Metastatic Breast Carcinoma in the Brain (tissue), 10 donors: ENCODE measurements around the genes SNX8 and CHST12.

GRCh38 chr7:967265-967934, 7.9 kb downstream of the COX19 start:
- PRO-cap, 10 experiments = no peak in any of the 10 experiments

GRCh38 chr7:1029645-1030247, 14.6 kb upstream of the GPR146 start:
- PRO-cap, 10 experiments = no peak in any of the 10 experiments

- PRO-cap, 10 experiments = no peak in any of the 10 experiments
Measured at GRCh38 chr7:1081837-1082363, 6.0 kb upstream of the GPER1 start.

- PRO-cap, 10 experiments = peak in 1 of 10 experiments; most common plus-strand start chr7:1158751 (in 1); most common minus-strand start chr7:1159064 (in 1)
Measured at GRCh38 chr7:1158578-1159351, 1.2 kb downstream of the ZFAND2A start.

DNA sequence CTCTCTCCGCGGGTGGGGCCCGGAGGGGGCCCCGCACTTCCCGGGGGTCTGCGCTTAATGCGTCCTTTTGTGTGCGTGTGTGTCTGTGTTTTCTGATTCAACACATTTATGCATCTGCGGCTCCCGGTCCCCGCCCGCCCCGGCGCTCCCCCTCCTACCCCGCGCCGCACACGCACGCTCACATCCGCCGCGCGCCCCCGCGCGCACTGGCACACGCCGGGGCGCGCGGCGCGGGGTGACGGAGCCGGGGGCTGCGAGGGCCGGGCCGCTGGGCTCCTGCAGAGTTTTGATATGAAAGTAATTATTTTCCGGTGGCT, 4.7 kb downstream of the UNCX start:
- PRO-cap, 10 experiments = no peak in any of the 10 experiments

DNA sequence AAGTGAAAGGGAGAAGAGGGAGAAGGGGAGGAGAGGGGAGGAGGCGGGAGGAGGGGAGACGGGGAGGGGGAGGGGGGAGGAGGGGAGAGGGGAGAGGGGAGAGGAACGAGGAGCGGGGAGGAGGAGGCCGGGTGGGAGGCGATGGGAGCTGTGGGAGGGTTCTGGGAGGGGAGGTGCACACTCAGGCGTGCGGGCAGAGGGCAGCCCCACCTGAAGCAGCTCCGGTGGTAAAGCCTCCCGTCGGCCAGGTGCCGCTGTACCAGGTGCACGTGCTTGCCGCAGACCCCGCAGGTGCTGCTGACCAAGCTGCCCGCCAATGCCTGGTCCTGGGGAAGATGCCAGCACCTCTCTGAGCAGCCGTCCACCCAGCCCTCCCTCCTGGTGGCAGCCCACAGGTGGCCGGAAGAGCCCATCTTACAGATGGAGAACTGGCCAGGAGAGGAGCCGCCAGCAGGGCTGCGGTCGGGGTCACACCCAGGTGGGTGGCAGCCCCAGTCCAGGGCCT, 12.7 kb downstream of the MICALL2 start:
- PRO-cap, 10 experiments = no peak in any of the 10 experiments

DNA sequence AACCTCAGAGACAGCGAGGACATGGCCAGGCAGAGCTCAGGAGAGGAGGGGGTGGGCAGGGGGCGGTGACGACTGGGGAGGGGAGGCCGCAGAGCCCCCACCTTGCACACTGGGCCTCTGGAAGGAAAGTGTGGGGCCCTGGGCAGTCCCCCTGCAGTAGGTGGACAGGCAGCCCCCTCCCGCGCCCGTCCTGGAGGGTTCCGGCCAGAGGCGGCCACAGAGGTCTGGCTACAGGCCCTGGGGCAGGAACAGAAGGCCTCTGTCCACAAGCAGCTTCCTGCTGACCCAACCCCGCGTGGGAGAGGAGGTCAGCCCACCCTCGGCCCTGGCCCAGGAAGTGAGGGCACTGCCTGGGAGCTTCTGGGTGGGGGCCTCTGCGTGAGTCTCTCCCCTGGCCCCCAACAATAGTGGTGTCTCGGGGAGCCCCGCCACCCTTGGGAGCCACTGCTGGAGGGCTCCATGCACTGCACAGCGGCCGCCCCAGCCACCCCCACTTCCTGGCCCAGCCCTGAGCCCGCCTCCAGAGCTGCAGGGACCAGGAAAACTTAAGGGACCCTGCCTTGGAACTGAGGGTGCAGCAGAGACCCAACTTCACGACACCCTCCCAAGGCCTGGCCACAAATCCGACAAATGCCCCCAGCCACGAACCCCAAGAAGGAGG, 4.7 kb downstream of the MICALL2 start:
- PRO-cap, 10 experiments = peak in 2 of 10 experiments; most common plus-strand start position 523 of the sequence (in 2); most common minus-strand start position 495 of the sequence (in 1)

DNA sequence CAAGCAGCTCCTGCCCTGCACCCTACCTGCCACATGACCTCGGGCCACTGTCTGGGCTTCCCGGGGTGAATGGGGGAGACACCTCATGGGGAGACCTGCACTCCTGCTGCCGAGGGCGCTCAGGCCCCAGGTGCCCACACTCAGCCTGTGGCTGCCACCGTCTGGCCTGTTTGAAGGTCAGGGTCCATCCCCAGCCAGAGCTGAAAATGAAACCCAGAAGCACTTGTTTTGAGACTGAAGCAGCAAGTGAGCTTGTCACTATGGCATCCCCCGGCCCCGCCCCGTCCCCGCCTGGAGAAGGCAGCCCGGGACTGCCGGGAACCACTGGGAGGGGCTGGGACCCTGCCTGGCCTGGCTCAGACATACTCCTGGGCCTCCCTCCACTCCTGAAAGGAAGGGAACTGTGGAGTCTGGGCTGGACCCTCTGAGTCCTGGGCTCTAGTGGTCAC, 7.4 kb upstream of the MICALL2 start:
- PRO-cap, 10 experiments = peak in 1 of 10 experiments; most common plus-strand start position 389 of the sequence (in 1); most common minus-strand start position 208 of the sequence (in 1)

- PRO-cap, 10 experiments = no peak in any of the 10 experiments
Measured at GRCh38 chr7:1476077-1477096, 17.1 kb upstream of the MICALL2 start.

DNA sequence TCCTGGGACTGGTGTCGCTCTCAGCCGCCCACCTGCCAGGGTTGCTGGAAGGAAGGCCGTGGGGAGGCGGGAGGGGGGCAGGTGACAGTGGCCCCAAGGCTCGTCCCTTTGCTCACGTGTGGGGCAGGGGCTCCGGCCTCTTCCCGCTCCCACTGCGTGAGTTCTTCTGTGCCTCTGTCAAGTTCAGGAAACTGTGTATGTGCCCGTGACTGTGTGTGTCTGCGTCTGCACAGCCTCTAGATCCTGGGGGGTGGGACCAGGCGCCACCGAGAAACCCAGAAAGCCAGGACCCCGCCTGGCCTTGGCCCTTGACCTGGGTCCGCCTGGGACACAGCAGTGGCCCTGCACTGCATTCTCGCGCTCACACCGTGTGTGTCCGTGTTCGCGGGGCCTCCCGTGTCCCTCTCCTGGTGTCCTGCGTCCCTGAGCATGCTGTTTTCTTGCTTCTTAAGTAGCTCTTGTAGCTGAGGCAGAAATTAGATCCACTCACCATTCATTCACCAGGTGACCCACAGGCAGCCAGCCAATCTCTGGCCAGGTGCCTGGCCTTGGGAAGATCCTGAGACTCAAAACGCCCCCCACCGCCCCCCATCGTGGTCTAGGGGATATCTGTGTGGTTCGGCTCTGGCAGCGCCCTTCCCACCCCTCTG, 1.1 kb downstream of the MAFK start:
- PRO-cap, 10 experiments = peak in 8 of 10 experiments; most common plus-strand start position 364 of the sequence (in 2); most common minus-strand start position 431 of the sequence (in 7)

DNA sequence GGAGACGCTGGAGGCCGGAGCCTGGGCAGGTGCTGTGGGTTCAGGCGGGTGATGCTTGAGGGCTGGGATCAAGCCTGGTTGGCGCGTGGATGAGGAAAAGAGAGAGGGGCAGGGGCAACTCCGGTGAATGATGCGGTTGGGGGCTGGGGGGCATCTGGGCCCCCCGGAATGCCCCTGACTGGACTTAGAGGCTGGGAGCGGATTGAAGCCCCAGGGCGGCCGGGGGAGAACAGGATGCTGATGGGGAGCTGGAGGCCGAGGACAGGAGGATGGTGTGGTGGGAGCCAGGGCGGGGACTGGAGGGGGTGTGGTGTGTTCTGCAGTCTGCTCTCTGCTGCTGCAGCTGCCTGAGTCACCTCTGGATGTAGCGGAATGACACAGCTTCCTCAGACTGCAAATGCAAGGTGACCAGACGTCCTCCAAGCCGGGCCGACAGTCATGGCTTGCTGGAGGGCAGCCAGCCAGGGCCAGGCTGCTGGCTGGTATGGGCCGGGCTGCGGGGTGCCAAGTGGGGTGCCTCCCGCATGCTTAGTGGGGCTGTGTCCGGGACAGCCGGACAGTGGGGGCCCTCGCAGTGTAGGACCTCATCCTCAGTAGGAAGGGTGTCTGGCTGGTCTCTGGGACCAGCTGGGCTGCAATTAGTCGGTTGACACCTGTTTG, 3.3 kb downstream of the MAFK start:
- PRO-cap, 10 experiments = peak in 5 of 10 experiments; most common plus-strand start position 355 of the sequence (in 1); most common minus-strand start position 298 of the sequence (in 5)

DNA sequence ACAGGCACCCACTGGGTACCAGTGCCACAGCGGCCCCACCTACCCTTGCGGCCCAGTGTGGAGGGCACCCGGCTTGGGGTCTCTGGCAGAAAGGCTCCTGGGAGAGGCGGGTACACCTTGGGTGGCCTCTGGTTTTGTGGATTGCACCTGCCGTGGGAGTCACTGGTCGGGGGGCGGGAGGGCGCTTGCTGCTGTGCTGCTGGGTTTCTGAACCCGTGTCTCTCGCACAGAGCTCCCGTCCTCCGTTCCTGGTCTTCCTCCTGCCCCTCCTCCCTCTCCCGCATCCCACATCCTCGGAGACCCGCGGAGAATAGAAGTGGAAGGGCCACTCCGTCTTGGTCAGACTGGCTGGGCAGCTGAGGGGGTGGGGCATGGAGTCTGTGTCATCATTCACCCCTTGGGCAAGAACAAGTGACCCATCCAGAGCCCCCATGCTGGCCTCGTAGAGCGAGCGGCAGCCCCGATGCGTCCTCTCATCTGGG, 3.9 kb downstream of the MAFK start:
- PRO-cap, 10 experiments = peak in 2 of 10 experiments; most common minus-strand start position 312 of the sequence (in 2)

- PRO-cap, 10 experiments = no peak in any of the 10 experiments
Measured at GRCh38 chr7:1553376-1554087, 2.5 kb downstream of the TMEM184A start.

DNA sequence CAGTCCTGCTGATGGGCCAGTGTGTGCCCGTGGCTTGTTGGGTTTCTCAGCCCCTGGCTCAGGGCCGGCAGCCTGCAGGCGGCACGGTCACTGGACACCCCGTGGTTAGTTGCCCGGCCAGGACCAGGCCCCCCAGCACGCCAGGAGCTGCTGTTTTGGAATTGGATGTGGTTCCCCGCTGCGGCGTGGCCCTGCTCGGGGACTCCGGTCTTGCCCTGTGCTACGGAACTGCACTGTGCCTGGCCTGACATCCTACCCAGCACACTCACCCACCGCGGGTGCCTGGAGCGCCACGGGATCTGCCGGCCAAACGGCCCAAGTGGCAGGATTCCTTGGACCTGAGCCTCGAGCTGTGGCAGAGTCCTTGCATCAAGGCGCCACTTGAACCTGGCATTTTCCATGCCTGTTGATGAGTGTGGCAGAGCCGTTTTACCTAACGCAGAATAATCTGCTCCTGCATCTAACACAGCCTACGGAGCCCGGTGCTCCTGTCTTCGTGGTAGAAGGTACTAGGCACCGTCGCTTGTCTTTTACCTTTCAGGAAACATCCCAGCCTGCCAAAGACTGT, 89.1 kb downstream of the ELFN1 start:
- PRO-cap, 10 experiments = no peak in any of the 10 experiments

DNA sequence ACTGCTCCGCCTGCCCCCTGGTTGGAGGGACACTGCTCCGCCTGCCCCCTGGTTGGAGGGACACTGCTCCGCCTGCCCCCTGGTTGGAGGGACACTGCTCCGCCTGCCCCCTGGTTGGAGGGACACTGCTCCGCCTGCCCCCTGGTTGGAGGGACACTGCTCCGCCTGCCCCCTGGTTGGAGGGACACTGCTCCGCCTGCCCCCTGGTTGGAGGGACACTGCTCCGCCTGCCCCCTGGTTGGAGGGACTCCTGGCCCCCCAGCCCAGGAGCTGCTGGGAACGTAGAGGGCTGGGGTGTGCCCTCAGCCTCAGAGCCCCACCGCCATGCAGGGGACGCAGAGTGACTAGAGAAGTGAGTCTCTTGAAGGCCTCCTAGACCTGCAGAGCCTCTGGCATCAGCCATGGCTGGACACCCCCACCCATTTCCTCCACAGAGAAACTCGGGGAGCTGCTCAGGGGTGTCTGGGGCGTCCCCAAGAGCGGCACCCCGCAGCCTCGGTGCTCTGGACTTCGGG, 191.7 kb downstream of the ELFN1 start:
- PRO-cap, 10 experiments = no peak in any of the 10 experiments

- PRO-cap, 10 experiments = no peak in any of the 10 experiments
Measured at GRCh38 chr7:1928951-1929389, 258.9 kb downstream of the ELFN1 start.

DNA sequence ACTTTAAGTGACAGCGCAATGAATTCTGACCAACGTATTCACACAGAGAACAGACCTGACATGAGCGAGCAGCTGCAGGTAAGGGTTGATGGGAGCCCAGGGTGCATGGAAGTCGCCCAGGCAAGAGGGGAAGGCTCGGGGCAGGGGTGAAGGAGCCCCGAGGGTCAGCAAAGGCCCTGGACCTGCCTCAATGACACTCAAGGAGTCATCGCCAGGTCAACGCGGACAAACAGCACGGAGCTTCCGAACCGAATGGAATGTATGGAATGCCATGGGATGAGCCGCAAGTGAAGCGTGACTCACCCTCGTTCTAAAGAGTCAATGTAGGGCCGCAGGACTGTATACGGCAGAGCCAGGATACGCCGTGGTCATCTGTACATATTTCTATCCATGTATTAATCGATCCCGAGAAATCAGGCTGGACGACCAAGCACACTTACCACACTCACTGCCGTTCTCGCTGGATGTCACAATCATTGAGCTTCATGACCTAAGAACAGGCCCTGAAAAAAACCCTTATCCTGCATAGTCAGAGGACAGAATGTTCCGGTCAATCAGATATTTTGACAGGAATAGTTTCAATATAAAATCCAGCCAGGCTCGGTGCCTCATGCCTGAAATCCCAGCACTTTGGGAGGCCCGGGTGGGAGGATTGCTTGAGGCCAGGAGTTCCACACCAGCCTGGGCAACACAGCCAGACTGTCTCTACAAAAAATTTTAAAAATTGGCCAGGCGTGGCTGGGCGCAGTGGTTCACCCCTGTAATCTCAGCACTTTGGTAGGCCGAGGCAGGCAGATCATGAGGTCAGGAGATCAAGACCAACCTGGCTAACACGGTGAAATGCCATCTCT, 4.3 kb downstream of the SNX8 start:
- PRO-cap, 10 experiments = peak in 1 of 10 experiments; most common plus-strand start position 315 of the sequence (in 1)

DNA sequence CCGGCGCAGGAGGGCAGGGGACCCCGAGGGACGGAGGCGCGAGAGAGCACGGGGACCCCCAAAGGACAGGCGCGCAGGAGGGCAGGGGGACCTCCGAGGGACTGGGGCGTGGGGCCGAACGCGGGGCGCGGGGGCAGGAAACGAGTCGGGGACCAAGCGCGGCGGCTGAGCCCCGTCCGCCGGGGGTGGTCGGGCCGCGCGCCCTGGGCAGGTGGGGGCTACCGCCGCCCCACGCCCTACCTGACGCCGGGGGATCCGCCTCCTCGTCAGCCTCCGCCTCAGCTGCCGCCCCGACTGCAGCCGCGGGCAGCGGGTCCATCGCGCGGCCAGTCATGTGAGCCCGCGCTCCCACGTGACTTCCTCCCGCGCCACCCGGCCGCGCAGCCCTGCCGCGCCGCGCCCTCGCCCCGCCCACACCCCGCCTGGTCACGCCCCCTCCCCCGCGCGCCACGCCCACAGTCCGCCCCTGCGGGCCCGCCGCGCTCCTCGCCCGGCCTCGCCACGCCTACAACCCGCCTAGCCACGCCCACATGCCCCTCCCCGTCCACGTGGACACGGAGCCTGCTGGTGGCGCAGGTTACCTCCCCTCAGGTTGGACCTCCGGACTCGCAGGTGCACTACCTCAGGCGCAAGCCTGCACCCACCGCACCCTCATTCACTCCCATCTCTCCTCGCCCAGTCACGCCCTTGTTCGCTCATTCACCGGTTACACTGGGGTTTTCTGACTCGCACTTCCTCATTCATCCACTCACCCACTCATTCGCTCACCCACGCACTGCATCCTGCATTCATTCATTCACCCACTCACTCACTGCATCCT, at the start of gene SNX8:
SNX8 (minus strand) TSS at position 354 of the 820 bp plus-strand sequence.
- PRO-cap, 10 experiments = peak in 10 of 10 experiments; most common plus-strand start position 590 of the sequence (in 3); most common minus-strand start position 284 of the sequence (in 5)

DNA sequence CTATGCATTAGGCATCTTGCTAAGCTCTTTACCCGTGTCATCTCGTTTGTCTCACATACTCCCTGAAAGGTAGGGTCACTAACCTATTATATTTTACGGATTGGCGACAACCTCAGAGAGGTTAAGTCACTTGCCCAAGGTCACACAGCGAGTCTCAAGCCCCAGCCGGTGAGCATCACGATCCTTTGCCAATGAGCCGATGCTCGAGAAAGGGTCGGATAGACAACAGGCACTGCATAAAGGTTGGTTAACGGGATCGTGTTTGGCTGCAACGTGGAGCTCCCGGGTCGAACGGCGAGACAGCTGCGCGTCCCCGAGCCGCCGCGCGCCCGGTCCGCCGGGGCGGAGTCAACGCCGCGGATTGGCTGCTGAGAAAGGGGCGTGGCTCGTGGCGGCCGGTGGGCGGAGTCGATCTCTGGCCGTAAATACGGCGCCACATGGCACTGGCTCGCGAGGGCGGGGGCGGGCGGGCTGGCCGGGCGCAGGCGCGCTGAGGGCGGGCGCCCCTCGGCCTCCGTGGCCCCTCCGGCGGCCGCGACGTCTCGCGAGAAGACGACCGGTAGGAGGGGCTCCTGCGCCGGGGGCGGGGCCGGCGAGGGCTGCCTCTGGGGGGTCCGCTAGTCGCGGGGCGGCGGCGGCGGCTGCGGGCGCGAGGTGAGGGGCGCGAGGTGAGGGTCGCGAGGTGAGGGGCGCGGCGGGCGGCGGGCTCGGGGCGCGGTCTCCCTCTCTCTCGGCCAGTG, at the start of gene CHST12:
CHST12 (plus strand) TSS at position 620 of the 740 bp plus-strand sequence.
- PRO-cap, 10 experiments = peak in 10 of 10 experiments; most common plus-strand start position 569 of the sequence (in 4); most common minus-strand start position 301 of the sequence (in 6)

DNA sequence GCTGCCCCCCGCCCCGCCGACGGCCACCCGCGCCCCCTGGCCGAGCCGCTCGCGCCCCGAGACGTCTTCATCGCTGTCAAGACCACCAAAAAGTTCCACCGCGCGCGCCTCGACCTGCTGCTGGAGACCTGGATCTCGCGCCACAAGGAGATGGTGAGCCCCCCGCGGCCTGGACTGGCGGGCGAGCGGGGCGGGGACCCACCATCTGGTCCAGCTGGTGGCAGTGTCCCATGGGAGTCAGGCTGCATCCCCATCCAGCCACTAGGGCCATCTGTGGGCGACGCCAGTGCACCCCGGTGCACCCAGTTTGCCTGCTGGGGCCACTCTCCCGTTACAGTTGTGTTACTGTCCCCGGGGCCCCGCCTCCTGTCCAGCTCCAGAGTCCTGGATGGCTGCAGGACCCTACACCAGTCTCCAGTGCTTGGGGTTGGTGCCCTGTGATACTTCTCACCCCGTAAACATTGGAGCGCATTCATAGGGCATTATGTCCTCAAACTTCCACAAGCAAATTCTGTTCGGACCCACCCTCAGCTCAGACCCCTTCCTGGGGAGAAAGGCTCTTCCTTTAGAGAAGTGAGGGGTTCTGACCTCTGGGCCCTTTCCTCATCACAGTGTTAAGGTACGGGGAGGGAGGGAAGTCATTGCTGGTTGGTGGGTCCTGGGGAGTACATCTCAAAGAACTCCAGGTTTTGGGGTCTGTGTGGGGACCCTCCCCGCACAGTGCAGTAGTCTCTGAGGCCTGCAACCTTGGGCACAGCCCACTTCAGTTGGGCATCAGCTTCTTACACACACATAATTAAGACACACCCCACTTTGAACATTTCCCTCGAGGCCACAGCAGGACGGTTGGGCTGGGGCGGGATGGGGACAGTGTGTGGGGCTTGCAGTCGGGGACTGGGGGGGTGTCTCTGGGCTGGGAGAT, 828 bp downstream of the LFNG start:
- PRO-cap, 10 experiments = peak in 7 of 10 experiments; most common plus-strand start position 821 of the sequence (in 4); most common minus-strand start position 755 of the sequence (in 5)